ReNcell CX (cell line): ENCODE results near the genes GPR152, NUDT8 and CHKA.

GRCh38 chr11:67418225-67419561, 3.2 kb downstream of the CARNS1 start:
- PRO-cap, result no peak

DNA sequence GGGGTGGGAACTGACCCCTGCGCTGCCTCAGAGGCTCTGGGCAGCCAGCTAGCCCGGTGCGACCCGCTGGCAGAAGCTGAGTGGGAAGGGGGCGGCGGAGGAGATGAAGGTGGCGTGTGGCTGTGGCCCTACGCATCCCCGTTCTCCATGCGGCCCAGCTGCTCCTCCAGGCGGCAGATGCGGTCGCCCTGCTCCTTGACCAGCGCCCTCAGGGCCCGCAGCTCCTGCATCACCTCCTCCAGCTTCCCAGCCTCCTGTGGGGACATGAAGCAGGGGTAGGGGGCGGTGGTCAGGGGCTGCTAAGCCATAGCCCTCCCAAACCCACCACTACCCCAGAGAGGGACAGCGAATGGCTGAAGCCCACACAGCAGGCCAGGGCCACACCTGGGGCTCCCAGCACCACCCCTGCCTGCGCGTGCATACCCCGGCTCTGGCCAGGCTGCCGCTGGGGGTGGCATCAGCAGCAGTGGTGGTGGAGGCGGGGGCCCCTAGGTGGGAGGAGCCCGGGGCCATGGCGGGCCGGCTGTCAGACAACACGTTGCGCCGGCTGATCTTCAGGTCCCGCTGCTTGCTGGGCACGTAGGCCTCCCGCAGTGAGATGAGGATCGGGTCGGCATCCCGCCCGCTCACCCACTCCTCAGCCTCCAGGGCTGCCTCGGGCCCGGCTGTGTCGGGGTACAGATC, 908 bp upstream of the PTPRCAP start:
- PRO-cap, result no peak

- PRO-cap, result bidirectional peak, plus-strand start at chr11:67452503, minus-strand start at chr11:67452280
Observed at GRCh38 chr11:67451923-67452758, at the start of gene GPR152. Gene GPR152 (minus strand): TSS chr11:67452729.

DNA sequence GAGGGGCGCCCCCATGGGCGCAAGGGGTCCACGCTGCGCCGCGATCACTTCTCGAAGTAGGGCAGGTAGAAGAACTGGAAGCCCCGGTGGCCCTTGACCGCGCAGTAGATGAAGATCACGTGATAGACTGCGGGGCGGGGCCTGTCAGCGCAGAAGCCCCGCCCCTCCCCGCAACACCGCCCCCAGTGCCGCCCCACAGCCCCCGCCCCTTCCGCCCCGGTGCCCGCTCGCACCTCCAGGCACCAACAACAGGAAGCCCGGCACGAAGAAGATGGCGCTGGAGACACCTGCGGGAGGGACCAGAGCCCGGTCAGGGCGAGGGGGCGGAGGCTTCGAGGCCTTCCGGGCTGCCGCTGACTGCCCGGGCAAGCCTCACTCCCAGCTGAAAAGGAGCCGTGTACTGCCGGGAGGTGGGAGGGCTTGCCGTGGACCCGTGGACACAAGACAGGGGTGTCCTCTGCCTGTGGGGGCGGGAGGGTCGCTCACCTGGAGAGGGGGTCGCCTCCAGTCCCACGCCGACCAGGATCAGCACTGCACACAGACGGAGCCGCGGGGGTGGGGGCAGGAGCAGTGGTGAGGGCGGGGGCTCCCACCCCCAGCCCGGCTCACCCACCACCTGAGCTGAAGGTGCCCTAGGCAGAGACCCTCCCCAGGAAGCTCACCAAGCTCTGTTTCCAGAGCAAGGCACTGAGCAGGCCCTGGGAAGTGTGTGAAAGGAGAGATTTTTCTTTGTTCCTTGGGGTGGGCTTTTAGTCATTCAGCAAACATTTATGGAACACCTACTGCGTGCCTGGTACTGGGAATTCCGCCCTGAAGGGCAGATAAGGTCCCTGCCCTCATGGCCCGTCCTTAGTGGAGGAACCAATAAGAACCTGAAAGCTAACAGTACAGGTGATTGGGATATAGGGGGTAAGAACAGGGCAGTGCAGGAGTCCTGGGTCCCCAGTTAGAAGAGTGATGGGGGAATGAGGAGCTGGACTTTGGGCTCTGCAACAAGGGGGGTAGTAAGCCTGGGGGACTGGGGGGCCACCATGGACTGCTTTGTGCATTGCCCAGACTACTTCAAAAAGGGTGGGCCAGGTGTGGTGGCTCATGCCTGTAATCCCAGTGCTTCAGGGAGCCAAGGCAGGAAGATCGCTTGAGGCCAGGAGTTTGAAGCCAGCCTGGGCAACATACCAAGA, 4.1 kb downstream of the TMEM134 start:
- PRO-cap, result bidirectional peak, plus-strand start at position 254 of the sequence, minus-strand start at position 104 of the sequence

DNA sequence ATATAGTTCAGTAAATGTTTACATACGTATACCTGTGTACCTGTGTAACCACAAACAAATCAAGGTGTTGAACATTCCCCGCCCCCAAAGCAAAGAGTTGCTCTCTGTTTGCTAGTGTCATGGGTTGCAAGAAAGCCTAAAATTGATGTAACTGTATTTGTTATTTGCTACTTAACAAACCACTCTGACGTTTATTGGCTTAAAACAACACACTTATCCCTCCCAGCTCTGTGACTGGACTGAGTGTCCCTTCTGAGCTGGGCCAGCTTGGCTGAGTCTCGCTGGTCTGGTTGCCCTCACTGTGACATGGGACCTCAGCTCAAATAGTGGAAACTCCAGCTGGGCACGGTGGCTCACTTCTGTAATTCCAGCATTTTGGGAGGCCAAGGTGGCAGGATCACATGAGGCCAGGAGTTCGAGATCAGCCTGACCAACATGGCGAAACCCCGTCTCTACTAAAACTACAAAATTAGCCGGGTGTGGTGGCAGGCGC, 25.5 kb upstream of the CABP2 start:
- PRO-cap, result no peak

GRCh38 chr11:67584599-67585508, 1.2 kb downstream of the GSTP1 start:
- PRO-cap, result no peak

DNA sequence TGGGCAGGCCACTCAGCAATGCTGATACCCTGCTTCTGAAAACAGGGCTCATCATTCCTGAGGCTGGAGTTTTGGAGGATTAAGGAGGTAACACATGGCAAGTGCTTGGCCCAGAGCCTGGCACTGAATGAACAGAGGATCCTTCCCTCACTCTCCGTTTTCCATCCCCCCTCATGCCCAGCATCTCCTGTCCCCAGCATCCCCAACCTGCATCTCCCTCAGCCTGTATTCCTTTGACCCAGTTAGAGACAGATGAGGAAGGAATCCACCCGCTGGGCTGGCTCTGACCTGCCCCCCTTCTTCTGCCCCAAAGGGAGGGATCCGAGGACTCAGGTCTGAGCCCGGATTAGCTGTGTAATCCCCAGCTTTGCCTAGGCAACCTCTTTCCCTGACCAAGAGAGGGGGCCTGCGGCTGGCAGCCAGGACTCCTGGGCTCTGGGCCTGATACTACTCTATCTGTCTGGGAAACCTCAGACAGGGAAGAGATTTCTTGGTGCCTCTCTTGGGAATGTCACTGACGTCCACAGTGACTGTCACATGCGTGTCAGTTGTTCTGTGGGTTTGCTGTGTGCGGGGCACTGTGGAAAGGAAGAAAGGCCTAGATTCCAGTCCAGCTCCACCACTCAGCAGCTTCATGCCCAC, 1.5 kb upstream of the NDUFV1 start:
- PRO-cap, result no peak

DNA sequence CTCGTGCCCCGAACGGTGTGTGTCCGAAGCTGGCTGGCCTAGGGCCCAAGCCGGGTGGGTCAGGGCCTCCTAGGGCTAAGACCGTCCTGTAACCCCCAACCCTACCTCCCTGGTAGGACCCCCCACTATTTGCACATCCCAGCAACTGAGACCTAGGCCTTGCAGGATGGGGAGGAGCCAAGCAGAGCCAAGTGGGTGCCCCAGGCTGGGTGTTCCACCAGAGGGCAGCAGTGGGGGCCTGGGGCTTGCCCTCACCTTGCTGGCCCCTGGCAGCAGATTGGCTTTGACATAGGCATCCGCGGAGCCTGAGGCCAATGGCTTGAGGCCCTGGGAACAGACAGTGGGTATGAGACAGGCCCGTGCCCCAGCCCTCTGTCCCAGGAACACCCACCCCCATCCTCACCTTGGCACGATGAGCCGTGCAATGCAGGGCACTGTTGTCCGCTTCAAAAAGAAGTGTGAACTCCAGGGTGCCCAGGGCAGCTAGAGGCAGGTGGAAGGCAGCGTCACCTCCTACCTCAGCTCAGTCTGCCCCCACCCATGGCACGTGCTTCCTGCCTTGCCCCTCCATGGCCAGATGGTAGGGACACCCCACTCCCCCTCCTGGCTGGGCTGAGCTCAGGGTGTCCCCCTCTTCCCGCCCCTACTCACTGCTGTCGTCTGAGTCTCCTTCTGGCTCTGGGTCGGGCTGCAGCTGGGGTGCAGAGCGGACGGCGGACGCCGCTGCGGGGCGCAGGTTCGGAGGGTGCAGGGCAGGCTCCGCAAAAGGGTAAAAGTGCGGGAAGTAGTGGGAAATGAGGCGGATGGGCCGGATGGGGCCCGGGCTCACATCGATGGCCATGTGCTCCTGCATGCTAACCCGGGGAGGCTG, 8.9 kb downstream of the NDUFV1 start:
- PRO-cap, result no peak

GRCh38 chr11:67629646-67630611, at the start of gene NUDT8:
Gene NUDT8 (minus strand): TSS chr11:67629937.
- PRO-cap, result bidirectional peak, plus-strand start at chr11:67629905, minus-strand start at chr11:67629890; unidirectional peak, plus-strand start at chr11:67630459

GRCh38 chr11:67843196-67843511, 160.7 kb downstream of the UNC93B1 start:
- PRO-cap, result no peak

DNA sequence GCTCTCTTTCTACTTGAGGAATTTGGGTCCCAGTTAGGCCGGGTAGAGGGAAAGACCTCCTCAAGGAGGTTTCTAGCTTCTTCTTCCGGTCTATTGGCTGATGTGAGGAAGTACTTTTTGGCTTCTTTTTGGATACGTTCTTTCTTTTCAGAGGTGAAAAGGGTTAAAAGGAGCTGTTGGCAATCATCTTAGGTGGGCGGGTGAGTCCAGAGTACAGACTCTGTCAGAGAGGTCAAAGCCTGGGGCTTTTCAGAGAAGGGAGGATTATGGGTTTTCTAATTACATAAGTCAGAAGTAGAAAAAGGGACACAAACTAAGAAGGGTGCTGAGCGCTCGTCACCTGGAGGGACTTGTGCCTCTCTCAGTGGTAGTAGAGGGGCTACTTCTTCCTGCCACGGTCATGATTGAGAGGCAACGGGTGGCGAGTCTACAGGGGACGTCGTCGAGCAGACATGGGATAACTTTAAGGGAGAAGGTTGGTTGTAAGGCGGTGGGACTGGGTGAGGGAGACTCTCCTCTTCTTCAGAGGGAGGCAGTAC, 117.6 kb downstream of the UNC93B1 start:
- PRO-cap, result no peak

- PRO-cap, result unidirectional peak, plus-strand start at chr11:67991034
Observed at GRCh38 chr11:67990735-67991682, 12.9 kb downstream of the UNC93B1 start.

DNA sequence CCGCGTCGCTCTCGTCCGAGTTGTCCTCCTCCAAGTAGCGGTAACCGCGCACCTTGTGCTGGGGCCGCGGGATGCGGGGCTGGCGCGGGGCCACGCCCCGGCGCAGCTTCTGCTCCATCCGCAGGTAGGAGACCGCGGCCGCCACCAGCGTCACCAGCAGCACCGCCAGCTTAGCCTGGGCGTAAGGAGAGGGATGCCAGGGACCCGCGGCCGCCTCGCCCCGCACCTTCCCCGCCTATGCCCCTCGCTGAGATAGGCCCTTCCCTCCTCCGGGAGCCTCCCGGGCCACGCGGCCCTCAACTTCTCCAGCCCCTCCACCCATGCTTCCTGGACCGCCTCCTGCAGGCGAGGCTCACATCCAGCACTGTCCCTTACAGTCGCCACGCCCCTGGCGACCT, 12.2 kb downstream of the UNC93B1 start:
- PRO-cap, result no peak

- PRO-cap, result no peak
Observed at GRCh38 chr11:67993465-67993960, 10.4 kb downstream of the UNC93B1 start.

DNA sequence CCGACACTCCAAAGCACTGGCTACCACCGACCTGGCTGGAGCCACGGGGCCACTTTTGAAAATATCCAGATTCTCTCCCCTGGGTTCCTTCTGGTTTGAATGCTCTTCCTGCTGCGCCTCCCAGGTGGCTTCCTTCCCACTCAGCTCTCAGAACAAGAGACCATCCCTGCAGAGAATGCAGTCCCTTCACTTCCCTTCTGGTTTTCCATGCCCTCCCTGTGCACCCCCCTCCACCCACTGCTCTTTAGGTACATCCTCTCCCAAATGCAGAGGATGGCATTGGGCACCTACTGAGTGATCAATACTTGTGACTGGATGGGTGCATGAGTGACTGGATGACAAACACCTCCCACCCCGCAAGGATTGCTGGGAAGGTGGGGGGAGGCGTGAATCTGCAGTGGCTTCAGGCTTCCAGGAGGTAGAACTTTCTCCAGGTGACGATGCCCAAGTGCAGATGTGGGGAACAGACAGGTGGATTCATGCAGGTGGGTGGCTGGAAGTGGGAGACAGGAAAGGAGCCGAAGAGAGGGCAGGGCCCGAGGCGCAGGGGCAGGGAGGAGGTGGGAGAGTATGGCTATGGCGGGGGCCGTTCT, 975 bp upstream of the UNC93B1 start:
- PRO-cap, result no peak

GRCh38 chr11:68041032-68042088, 2.5 kb downstream of the TCIRG1 start:
- PRO-cap, result no peak

DNA sequence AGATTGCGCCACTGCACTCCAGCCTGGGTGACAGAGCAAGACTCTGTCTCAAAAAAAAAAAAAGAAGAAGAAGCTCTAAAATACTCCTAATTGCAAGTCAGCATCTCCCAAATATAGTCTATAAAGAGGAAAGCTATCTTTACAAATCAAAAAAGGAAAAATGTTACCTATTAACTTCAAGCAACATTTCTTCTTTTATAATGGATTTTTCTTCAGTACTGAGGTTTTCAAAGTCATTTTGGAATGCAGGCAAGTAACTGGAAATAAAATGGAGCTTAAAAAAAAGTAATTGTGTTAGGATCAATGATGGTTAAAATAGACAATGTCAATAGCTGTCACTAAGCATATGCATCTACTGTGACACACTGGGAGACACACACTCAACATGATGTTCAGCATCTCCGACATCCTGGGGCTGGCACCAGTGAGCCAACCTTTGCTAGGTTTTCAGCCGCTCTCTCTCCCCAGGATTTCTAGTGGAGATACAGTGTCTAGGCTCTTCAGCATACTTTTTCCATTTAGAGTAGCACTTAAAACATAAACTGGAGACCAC, 25.6 kb downstream of the TCIRG1 start:
- PRO-cap, result no peak

DNA sequence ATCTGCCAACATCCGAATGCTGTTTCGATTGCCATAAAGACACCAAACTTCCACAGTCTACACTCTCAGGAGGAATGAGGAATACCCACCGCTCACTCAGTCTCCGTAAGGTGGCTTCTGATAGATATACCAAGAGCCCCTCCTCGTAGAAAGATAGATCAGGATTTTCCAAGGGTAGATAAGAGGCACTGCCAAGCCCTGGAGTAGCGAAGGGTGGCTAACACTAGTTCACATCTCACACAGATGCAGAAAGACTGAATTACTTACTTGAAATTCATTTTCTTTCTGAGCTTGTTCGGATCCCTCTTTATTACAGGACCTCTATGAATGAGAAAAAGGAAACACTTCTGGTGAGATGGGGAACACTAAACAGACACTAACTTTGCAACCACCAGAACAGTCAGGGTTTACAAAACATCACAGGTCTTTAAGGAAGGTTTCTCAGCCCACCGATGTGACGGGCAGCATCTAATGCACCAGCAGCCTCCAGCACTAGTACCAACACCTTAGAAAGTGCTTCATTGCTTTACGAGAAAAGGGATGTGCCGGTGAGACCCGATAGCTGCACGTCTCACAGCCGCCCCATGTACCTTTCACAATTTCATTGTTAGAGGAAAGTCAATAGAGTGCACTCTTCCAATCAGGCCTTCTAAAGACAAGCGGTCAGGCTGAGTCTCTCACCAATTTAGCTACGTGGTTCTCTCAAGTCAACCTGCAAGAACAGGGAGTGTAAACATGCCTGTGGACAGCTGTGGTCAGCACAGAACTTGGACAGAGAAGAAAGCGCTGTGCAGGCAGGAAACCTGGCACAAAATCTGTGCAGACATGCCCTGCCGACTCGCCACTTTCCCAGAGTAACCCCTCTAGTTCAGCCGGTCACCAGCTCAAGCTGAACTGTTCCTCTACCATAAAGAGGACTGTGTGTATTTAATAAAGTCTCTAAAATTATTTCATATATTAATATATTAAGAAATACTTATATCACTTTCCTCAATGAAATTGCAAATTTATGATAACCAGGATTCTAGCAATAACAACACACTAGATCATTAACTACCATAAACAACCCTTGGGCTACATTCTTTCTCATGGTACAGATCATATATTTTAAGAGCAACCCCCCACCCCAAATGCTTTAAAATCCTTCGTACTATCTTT, 39.7 kb downstream of the CHKA start:
- PRO-cap, result no peak

GRCh38 chr11:68121243-68122069, at the start of gene CHKA:
Gene CHKA (minus strand): TSS chr11:68121388.
- PRO-cap, result bidirectional peak, plus-strand start at chr11:68121627, minus-strand start at chr11:68121382; bidirectional peak, plus-strand start at chr11:68121919, minus-strand start at chr11:68121811

GRCh38 chr11:68166165-68167066, 45.2 kb upstream of the CHKA start:
- PRO-cap, result no peak